Endothelial cell of umbilical vein (primary cell): ENCODE measurements around the genes MAF and ATMIN.

DNA sequence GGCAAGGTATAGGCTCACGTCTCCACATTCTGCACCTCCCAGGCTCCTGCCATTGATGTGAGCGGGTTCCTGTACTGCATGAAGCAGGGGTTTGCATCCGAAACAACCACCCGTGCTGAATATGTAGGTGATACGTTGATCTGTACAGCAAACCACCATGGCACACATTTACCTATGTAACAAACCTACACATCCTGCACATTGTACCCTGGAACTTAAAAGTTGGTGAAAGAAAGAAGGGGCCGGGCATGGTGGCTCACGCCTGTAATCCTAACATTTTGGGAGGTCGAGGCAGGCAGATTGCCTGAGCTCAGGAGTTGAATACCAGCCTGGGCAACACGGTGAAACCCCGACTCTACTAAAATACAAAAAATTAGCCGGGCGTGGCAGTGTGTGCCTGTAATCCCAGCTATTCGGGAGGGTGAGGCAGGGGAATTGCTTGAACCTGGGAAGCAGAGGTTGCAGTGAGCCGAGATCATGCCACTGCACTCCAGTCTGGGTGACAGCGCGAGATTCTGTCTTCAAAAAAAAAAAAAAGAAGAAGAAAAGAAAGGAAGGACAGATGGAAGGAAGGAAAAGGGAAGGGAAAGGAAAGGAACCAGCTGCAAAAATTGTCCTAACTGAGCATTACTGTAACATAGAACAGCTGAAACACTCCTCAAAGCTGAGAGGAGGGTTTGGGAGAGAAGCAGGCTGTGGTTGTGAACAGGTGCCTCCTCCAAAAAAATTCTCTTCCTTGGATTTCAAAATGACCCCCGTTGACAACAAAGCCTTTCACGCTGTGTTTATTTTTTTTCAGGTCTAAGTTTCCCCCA is 541.2 kb downstream of the WWOX start:
- PRO-cap, result no peak
CAGE:
- cytosol, long polyA minus RNA, result no peak
- cytosol, long polyA plus RNA, result no peak
- long polyA plus RNA, result no peak
- nucleus, long polyA minus RNA, result no peak
- nucleus, long polyA plus RNA, result no peak

- PRO-cap, result no peak
CAGE:
- cytosol, long polyA minus RNA, result no peak
- cytosol, long polyA plus RNA, result no peak
- long polyA plus RNA, result no peak
- nucleus, long polyA minus RNA, result no peak
- nucleus, long polyA plus RNA, result no peak
Observed at GRCh38 chr16:78666206-78667159, 567.0 kb downstream of the WWOX start.

DNA sequence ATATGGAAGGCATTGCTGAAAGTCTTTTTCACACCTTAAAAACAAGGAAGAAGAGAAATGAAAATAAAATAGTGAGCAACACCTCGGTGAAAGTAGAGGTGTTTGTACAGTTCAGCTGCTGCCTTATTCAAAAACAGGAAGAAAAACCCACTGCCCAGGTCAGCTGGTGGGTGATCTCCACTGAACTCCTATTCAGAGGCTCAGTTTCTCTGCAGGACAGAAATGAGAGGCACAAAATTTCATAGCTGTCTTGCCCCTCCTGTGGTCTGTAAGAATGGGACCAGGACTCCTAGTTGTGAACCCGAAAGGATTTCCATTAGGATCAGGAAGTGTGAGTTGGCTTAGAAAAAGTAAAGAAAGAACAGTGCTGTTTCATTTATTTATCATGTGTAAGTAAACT is 650.6 kb downstream of the WWOX start:
- PRO-cap, result no peak
CAGE:
- cytosol, long polyA minus RNA, result no peak
- cytosol, long polyA plus RNA, result no peak
- long polyA plus RNA, result no peak
- nucleus, long polyA minus RNA, result no peak
- nucleus, long polyA plus RNA, result no peak

DNA sequence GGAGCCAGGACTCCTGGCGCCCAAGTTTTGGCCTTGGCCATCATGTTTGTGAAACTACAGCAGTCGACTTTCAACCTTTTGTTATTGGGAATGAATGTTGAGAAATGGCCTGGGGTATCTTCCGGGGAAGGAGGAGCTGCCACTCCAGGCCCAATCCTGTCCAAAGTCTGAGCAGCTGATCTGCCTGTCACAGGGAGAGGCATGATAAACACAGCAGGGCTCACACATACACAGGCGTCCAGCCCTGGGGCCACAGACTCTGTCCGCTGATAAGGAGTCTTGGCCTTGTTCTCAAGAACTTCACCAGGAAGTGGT is 199.8 kb downstream of the MAF start:
- PRO-cap, result no peak
CAGE:
- cytosol, long polyA minus RNA, result no peak
- cytosol, long polyA plus RNA, result no peak
- long polyA plus RNA, result no peak
- nucleus, long polyA minus RNA, result no peak
- nucleus, long polyA plus RNA, result no peak

GRCh38 chr16:79505403-79505888 is 95.1 kb downstream of the MAF start:
- PRO-cap, result no peak
CAGE:
- cytosol, long polyA minus RNA, result no peak
- cytosol, long polyA plus RNA, result no peak
- long polyA plus RNA, result no peak
- nucleus, long polyA minus RNA, result no peak
- nucleus, long polyA plus RNA, result no peak

DNA sequence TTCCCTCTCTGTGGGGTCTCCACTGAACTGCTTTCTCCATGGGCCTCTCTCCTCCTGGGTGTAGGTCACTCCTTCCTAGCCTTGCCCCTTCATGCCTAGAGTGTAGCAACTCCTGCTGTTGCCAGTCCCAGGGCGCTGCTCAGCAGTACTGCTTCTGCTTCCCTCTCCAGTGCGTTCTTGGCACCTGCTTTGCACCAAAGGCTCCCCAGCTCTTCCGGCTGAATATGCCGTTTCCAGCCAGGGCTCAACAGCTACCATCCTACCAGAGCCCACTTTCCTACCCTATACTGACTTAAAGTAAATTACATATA is 92.2 kb downstream of the MAF start:
- PRO-cap, result no peak
CAGE:
- cytosol, long polyA minus RNA, result no peak
- cytosol, long polyA plus RNA, result no peak
- long polyA plus RNA, result no peak
- nucleus, long polyA minus RNA, result no peak
- nucleus, long polyA plus RNA, result no peak

DNA sequence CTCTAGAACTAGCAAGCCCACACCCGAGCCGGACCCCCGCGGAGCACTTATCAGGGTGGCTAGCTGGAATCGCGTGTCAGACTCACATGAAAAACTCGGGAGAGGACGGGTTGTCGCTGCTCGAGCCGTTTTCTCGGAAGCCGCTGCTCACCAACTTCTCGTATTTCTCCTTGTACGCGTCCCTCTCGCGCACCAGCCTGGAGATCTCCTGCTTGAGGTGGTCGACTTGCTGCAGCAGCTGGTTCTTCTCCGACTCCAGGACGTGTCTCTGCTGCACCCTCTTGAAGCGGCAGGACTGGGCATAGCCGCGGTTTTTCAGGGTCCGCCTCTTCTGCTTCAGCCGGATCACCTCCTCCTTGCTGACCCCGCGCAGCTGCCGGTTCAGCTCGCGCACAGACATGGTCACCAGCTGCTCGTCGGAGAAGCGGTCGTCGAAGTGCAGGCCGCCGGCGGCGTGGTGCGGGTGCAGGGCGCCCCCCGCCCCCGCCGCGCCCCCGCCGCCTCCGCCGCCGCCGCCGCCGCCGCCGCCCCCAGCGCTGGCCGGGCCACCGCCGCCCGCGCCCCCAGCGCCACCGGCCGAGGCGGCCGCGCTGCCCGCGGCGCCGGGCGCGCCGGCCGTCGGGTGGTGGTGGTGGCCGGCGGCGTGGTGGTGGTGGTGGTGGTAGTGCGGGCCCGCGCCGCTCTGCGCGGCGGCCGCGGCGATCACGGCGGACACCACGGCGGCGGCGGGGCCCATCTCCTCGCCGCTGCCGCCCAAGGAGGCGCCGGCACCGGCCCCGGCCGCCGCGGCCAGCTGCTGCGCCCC is 1.6 kb downstream of the MAF start:
- PRO-cap, result no peak
CAGE:
- cytosol, long polyA minus RNA, result no peak
- cytosol, long polyA plus RNA, result no peak
- long polyA plus RNA, result no peak
- nucleus, long polyA minus RNA, result no peak
- nucleus, long polyA plus RNA, result no peak

DNA sequence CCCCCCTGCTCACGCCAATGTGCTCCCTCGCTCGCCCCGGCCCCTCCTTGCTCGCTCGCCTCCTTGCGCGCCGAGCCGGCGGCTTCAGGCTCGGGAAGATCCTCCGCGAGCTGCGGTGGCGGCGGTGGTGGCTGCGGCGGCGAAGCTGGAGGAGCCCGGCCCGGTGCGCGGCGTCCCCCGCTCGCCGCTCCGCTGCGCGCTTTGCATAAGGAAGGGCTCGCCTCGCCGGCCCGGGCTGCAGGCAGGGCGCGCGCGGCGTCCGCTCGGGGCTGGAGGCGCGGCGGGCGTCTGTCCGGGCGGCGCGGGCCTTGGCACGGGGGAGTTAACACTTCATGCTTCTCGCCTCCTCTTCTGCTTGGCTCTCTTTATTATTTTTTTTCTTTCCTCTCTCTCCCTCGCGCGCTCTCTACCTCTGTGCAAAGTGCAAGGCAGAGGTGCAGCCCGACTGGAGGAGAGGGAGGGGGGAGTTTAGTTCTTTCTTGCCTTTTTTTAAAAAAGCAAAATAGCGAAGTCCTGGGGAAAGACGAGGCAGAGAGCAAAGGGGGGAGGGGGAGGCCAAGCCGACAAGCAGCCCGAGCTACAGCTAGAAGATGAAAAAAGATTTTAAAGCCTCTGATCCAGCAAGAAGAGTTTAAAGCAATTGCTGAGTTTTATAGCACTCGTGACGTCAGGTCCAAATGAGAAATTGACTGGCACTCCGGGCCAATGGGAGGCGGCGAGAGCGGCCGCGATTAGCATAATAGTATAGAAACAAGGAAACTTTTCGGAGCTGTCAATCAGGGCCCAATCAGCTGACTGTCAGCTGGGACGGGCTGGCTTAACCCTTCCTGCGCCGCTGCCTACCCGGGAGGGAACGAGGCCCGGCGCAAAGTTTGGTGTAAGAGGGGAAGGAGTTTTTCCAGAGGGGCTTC is at the start of gene MAF:
Gene MAF, minus strand, starts transcription at position 625 of the 911 bp plus-strand sequence.
- PRO-cap, result no peak
CAGE:
- cytosol, long polyA minus RNA, result no peak
- cytosol, long polyA plus RNA, result no peak
- long polyA plus RNA, result no peak
- nucleus, long polyA minus RNA, result no peak
- nucleus, long polyA plus RNA, result no peak

DNA sequence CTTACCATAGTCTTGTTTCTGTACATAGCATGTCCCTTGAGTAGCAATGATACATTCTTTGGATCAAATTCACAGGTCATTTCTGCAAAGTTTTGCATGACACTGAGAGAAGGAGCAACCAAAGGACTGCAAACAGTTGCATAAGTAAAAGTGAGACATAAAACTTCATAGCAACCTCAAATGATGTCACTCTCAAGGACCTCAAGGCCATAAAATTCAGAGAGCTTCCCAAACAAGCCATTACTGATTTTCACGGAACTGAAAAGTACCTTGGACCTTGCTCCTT is 275.2 kb upstream of the DYNLRB2 start:
- PRO-cap, result no peak
CAGE:
- cytosol, long polyA minus RNA, result no peak
- cytosol, long polyA plus RNA, result no peak
- long polyA plus RNA, result no peak
- nucleus, long polyA minus RNA, result no peak
- nucleus, long polyA plus RNA, result no peak

- PRO-cap, result no peak
CAGE:
- cytosol, long polyA minus RNA, result no peak
- cytosol, long polyA plus RNA, result no peak
- long polyA plus RNA, result no peak
- nucleus, long polyA minus RNA, result no peak
- nucleus, long polyA plus RNA, result no peak
Observed at GRCh38 chr16:80837843-80838322, 33.5 kb upstream of the CDYL2 start.

DNA sequence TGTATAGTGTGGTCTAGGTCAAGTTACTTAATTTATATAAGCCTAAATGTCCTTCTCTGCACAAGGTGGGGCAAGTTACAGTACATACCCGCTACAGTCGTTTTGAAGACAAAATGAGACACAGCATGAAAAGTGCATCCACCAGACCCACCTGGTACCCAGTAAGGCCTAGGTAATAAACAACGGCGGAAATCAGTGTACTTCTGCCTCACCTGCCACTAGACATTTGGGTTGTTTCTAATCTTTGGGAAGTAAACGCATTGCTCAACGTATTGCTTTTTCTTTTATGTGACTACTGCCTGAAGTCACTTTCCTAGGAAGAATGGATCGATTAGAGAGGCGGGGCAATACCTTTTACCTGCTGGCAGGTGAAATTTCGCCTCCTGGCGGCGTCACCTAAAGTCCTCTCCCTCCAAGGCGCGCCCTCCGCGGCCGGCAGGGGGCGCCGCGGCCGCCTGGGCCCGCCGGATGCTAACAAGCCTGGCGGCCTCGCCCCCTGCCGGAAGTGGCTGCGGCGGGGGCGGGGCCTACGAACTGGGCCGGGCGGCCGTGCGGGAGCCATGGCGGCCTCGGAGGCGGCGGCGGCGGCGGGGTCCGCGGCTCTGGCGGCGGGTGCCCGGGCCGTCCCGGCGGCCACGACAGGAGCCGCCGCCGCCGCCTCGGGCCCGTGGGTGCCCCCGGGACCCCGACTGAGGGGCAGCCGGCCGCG is at the start of gene ATMIN:
Gene ATMIN, plus strand, starts transcription at position 532 of the 709 bp plus-strand sequence.
- PRO-cap, result unidirectional peak, plus-strand start at position 561 of the sequence
CAGE:
- cytosol, long polyA minus RNA, result no peak
- cytosol, long polyA plus RNA, result no peak
- long polyA plus RNA, result no peak
- nucleus, long polyA minus RNA, result no peak
- nucleus, long polyA plus RNA, result no peak

DNA sequence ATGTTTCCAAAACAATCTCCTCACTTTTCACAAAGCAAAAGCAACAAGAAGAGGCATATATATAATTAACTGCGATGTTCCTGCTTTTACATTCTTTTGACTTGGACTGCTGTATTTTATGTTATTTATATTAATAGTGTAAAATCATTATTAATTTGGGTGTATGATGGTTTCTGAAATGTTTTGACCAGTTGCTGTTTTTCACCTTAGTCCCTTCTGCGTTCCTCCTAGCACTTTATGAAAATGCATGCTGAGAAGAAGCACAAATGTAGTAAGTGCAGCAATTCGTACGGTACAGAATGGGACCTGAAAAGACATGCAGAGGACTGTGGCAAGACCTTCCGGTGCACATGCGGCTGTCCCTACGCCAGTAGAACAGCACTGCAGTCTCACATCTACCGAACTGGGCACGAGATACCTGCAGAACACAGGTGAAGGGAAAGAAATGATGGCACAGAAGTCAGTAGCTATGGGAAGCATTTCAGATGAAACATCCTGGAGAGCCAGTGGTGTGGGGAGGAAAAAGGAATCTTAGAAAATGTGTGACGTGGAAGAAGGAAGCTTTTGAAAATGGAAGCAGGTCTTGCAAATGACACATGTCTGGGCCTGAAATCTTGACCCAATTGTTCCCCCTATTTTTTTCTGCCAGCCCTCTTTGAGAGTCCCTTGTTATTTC is 6.5 kb downstream of the ATMIN start:
- PRO-cap, result no peak
CAGE:
- cytosol, long polyA minus RNA, result no peak
- cytosol, long polyA plus RNA, result no peak
- long polyA plus RNA, result no peak
- nucleus, long polyA minus RNA, result no peak
- nucleus, long polyA plus RNA, result no peak

- PRO-cap, result no peak
CAGE:
- cytosol, long polyA minus RNA, result no peak
- cytosol, long polyA plus RNA, result no peak
- long polyA plus RNA, result no peak
- nucleus, long polyA minus RNA, result no peak
- nucleus, long polyA plus RNA, result no peak
Observed at GRCh38 chr16:81053847-81054182, 18.2 kb downstream of the ATMIN start.

DNA sequence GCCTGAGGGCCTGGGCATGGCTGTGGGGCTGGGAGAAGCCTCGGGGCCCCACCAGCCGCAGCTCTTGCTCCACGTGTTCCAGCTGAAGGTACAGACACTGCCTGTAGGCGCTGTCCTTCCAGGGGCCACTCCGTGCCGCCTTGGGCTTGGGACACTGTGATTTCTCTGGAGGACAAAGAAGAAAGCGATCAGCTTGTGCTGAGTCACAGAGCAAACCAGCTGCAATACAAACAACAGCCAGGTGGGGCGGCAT is 45.1 kb upstream of the GCSH start:
- PRO-cap, result no peak
CAGE:
- cytosol, long polyA minus RNA, result no peak
- cytosol, long polyA plus RNA, result no peak
- long polyA plus RNA, result no peak
- nucleus, long polyA minus RNA, result no peak
- nucleus, long polyA plus RNA, result no peak

GRCh38 chr16:81266910-81267170 is 28.4 kb downstream of the BCO1 start:
- PRO-cap, result no peak
CAGE:
- cytosol, long polyA minus RNA, result no peak
- cytosol, long polyA plus RNA, result no peak
- long polyA plus RNA, result no peak
- nucleus, long polyA minus RNA, result no peak
- nucleus, long polyA plus RNA, result no peak

GRCh38 chr16:81313590-81314506 is 914 bp upstream of the GAN start:
- PRO-cap, result no peak
CAGE:
- cytosol, long polyA minus RNA, result no peak
- cytosol, long polyA plus RNA, result no peak
- long polyA plus RNA, result no peak
- nucleus, long polyA minus RNA, result no peak
- nucleus, long polyA plus RNA, result no peak

DNA sequence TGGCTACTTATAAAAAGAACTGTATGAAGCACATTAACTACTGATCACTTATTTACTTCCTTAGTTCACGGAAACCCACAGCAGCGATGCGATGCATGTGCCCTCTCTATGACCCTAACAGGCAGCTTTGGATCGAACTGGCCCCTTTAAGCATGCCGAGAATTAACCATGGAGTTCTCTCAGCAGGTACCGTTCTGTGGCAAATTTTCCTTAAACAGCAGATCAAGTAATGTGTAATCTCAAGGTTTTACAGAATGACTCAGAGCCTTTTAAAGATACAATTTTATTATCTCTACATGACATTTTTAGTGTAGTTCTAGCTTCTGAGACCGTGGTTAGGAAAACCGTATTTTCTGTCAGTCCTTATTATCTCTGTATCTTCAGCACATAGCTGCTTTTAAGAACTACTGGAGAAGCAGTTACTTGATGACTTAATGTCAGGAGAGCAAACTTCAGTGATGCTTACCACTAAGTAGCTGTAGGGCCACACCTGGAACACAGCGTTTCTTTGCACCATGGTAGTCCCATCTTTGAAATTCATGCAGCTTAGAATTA is 43.1 kb downstream of the GAN start:
- PRO-cap, result no peak
CAGE:
- cytosol, long polyA minus RNA, result no peak
- cytosol, long polyA plus RNA, result no peak
- long polyA plus RNA, result no peak
- nucleus, long polyA minus RNA, result no peak
- nucleus, long polyA plus RNA, result no peak

DNA sequence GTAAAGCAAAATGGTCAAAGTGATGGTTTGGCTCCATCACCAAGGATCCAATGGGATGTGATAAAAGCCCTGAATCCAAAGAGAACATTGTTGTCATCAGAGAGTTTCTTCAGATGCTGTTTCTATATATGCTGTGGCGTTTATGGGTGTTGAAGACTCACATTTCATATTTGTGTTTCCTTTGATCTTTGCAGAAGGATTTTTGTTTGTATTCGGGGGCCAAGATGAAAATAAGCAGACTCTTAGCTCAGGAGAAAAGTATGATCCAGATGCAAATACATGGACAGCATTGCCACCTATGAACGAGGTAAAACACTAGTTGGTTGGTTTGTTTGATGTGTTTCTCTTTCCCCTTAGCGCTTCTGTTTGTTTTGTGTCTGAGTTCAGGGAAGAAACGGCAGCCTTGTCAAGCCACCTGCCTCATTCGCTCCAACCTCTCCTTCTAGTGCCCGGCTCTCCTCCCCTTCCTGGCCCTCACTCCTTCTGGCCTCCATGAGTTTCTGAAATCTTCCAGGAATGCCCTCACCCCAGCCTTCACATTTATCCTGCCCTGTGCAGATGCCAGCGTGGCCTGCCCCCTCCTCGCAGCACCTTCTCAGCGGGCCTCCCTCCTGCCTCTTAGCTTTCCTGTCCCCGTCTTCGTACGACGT is 47.7 kb downstream of the GAN start:
- PRO-cap, result no peak
CAGE:
- cytosol, long polyA minus RNA, result no peak
- cytosol, long polyA plus RNA, result no peak
- long polyA plus RNA, result no peak
- nucleus, long polyA minus RNA, result no peak
- nucleus, long polyA plus RNA, result no peak

DNA sequence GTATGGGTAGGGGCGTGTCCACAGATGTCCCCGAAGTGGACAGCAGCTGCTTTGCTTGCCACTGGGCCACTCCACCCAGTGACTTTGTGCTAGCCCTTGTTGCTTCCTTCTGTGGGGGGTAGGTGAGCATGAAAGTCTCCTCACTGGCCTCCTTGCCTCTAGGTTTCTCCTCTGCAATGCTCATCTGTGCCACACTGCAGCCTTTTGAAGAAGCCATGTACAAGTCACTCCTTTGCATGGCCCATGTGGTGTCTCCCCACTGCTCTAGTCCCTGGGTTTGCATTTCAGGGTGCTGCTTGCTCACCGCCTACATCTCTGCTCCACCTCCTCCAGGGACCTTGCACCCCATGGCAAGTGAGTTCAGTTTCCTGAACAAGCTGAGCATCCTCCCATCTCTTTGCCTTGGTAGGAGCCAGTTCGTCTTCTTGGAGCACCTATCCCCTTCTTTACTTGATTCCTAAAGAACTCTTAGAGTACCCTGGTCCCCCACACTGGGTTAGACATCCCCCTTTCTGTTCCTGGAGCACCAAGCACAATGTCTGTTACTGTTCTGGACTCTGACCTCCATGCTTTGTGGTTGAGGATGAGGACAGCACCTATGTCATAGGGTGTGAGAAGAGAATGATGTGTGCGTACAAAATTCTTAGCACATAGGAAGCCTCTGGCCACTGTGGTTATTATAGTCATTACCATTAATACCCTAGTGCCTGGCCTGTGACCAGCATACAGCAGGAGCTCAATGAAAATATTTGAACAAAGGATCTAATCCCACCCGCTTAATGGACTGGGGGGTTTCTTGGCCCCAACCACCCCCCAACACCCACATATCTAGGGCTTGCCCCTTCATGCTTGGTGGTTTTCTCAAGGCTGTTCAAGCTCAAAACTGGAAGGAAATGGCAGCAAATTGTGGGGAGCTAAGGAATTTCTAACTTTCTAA is 1.8 kb upstream of the CMIP start:
- PRO-cap, result no peak
CAGE:
- cytosol, long polyA minus RNA, result no peak
- cytosol, long polyA plus RNA, result no peak
- long polyA plus RNA, result no peak
- nucleus, long polyA minus RNA, result no peak
- nucleus, long polyA plus RNA, result no peak

DNA sequence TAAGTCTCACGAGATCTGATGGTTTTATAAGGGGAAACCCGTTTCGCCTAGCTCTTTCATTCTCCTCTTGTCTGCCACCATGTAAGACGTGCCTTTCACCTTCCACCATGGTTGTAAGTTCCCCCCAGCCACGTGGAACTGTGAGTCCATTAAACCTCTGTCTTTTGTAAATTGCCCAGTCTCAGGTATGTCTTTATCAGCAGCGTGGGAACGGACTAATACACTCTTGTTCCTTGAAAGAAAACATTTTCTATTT is 6.6 kb downstream of the CMIP start:
- PRO-cap, result no peak
CAGE:
- cytosol, long polyA minus RNA, result no peak
- cytosol, long polyA plus RNA, result no peak
- long polyA plus RNA, result no peak
- nucleus, long polyA minus RNA, result no peak
- nucleus, long polyA plus RNA, result no peak